Rectum (tissue), 1 donor: ENCODE data around the gene CSNK1D.

DNA sequence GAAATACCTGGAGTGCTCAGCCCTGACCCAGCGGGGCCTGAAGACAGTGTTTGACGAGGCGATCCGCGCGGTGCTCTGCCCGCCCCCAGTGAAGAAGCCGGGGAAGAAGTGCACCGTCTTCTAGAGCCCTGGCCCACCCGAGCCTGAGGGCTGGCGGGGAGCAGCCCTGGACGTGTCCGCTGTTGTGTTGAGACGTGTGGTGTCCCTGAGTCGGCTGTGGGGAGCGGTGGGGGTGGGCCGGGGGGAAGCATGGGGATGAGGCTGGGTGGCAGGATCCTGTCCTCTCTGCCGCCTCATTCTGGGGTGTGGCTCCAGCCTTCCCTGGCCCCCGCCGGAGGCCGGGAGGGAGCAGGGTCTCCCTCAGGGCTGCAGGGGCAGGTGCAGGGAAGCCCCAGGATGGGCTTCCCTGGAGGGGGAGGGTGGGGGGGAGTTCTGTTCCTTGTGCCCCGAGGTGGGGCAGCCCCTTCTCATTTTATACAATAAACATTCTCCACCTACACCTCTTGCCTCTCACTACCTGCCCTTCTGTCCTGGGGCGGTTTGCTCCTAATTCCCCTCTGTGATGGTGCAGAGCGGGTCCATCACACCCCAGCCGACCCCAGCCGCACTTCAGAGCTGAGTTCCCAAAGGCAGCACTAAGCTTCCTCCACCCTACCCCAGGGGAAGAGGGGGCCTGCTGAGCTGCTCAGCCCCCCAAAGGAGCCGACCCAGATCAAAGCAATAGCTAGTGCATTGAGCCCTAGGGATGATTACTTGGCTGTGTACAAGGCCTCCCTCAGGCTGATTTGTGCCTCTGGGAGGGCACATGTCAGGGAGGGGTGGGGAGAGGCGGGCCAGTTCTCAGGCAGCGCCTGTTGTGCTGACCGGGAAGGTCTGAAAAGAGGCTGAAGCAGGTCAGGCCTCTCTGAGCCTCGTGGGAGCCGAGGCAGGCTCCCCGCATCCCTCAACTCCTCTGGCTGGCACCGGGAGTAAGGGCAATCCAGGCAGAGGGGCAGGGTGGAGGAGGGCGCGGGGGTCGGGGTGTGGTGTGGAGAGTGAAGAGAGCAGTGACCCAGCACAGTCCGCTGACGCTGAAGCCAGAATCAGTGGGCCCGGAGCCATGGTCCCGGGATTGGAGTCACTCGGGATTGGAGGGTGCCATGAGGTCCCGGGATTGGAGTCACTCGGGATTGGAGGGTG is 2.6 kb downstream of the RAC3 start:
- PRO-cap, result no peak

DNA sequence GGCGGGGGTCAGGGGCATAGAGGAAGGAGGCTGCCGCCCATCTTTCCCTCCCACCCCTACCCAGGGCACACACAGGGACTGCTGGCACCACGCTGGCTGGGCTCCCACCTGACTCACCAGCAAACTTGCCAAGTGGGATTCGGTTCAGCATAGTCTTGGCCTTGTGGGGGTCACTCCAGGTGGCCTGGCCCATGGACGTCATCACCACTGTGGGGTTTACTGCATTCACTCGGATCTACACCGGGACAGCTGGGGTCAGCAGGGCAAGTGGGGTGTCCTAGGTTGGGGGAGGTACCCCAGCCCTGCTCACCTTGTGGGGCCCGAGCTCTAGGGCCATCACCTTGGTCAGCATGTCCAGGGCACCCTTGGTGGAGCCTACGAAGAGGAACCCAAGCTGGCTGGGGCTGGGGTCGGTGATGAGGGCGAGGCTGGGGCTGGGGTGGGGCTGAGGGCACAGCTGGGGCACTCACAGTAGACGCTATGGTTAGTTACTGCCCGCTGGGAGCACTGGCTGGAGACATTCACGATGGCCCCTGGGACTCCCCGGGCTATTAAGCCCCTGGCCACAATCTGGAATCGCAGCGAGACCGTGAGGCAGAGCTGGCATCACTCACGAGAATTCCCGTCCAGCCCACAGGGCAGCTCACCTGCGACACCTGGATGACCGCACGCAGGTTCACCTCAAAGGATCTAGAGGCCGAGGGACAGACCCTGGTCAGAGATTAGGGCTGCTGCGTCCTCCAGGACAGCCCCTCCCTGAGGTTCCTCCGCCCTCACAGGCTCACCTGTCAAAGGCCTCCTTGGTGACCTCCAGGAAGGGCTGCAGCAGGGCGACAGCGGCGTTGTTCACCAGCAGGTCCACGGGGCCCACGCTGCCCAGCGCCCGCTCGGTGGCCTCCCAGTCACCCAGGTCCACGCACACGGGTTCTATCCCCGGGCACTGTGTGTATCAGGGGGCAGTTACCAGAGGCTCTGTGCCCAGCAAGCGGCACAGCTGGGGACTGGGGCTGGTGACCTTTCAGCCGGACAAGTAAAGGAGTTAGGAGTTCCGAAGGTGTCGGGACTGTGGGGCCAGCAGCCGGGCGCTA is 1.1 kb downstream of the DCXR start:
- PRO-cap, result no peak

GRCh38 chr17:82117072-82117432 is 19.0 kb upstream of the FASN start:
- PRO-cap, result no peak

DNA sequence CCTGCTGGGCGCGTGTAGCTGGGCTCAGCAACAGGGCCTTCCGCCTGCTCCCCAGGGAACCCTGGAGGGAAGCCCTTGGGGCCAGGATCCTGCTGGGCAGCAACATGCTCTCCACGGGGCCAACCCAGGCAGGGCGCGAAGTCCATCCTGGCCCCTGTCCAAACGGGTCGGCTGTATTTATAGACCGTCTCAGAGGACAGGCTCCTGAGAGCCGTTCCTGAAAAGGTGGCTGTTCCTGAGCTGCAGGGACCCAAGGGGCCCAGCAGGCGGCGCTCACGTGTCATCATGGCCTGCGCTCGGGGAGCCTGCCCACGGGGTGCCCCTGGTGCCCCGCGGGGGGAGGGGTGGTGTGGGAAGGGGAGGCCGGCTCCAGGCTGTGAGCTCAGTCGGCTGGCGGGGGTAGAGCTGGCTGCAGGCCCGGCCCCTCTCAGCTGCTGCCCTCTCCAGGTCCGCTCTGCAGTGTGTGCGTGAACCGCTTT is 7.5 kb downstream of the SLC16A3 start:
- PRO-cap, result no peak

DNA sequence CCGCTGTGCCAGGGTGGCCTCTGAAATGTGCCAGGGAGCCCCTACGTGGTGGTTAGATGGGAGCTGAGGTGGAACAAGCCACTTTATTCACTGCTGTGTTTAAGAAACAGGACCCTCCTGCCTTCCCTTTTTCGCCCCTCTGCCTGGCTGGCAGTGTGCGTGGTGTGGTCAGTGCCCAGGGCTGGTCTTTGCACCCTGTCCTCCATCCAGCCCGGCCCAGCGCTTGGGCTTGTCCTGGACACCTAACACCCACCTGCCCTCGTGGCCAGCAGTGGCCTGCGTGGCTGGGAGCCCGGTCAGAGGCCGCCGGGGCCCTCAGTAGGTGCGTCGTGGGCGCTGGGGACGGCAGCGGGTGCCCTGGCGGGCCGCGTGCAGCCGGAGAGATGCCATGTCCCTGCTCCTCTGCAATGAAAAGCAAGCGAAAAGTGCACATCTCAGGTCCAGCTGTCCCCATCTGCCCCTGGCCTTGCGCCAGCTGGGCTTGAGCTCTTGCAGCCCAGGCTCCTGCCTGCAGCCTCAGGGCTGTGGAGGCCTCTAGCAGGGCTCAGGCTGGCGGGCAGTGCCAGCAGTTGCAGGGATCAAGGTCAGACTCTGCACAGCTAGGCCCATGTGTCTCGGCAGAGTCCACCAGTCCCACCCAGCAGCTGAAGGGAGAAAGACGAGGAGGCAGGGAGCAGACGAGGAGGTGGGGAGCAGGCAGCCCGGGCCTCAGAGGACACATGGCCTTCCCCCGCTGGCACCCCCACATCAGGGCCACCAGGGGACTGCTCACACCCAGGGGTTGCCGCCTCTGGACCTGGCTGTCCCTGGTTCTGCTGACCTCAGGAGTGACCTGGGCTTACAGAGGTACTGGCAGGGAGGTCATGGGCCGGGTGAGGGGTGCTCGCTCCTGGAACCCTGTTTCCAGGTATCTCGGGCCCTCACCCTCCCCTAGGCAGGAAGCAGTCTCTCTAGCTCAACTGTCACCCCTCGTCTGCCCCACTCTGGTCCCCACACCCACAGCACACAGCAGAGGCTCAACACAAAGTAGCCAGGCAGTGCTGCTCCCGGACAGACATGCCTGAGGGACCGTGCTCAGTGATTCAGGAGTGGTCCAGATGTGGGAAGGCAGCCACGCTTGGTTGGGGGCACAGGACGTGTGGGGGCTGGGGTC is 11.2 kb downstream of the SLC16A3 start:
- PRO-cap, result no peak

DNA sequence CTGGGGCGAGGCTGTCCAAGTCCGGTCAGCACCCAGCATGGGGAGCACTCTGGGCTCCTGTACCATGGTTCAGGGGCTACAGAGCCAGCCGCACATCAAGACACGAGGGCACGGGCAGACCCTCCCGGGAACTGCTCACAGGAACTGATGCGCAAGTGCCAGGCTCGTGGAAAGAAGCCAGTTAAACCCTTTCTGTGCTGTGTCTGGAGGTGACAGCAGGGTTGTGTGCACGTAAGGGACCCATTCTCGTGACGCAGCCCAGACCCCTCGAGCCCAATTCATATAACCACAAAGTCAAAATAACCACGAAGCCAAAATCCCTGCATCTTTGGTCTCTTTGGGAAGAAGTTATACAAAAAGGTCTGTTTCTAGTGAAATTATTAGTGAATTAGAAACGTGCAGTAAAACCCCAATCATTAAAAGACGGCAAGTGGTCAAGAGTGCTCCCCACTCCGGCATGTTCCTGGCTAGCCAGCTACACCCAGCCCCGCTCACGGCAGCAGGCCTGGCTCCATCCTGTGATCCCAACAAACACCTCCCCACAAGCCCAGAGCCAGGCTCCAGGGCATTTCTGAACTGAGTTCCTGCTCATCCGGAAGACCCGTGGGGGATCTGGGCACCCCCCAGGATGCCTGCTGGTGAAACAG is 18.8 kb downstream of the SLC16A3 start:
- PRO-cap, result no peak

DNA sequence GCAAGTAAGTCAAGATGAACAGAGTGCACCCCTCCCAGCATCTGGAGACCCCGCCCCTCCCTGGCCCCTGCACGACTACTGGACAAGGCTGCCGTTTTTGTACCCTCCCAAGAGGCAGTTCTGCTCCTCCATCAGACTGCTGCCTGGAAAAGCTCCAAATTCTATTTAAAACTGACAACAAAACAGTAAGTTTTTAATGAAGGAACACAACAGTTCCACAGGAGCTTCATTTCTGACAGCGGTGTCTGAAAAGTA is 21.7 kb downstream of the SLC16A3 start:
- PRO-cap, result no peak

DNA sequence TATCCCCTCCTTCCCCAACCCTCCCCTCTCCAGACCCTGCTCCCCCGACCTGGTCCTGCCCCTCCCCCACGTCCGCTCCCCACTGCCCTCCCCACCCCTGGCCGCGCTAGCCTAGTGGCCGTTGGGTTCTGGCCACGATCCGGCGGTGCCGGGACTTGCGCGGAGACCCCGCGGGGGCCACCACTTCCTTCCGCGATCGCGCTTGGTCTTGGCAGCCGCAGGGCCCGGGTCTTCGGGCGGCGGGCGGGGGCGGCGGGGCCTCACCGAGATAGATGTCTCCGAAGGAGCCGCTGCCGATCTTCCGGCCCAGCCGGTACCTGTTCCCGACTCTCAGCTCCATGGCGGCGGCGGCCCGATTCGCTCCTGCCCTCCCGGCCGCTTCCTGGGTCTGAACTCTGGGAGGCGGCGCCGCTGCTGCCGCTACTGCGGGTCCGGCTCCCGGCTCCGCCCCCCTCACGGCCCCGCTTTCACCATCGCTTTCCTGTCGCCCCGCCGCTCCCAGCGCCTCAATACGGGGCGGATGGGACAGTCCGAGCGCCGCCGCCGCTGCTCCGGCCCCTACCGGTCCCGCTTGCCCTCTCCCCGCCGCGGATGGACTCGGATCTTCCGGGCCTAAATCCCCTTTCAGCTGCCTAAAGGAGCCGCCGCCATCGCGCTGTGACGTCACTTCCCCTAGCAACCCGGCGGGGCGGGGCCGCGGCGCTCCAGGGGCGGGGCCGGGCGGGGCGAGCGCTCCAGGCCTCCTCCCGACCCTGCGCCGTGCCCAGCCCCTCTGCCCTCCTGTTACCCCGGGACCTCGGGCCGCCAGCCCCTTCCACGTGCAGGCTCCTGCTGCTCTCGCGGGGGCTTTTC is at the start of gene CSNK1D:
Gene CSNK1D (minus strand): TSS at position 659 of the 852 bp plus-strand sequence.
- PRO-cap, result bidirectional peak, plus-strand start at position 737 of the sequence, minus-strand start at position 390 of the sequence

DNA sequence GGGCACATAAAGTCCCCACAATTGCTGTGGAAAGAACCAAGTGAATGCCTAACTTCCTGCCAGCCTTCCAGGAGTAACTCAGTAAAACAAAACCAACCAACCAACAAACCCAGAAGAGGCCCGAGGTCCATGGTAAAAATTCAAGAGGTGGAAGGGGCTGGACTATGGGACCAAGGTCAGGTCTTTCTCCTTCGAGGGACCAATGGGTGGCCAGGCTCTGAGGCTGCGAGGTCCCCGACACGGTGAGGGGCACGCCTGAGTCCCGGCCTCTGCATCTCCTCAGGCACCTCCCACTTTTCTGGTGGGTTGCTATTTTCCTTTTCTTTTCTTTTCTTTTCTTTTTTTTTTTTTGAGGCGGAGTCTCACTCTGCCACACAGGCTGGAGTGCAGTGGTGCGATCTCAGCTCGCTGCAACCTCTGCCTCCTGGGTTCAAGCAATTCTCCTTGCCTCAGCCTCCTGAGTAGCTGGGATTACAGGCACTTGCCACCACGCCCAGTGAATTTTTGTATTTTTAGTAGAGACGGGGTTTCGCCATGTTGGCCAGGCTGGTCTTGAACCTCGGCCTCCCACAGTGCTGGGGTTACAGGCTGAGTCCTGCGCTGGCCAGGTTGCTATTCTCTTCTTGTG is 17.9 kb downstream of the CD7 start:
- PRO-cap, result no peak

- PRO-cap, result bidirectional peak, plus-strand start at chr17:82310216, minus-strand start at chr17:82310064
These were observed 7.4 kb downstream of the CD7 start for GRCh38 chr17:82309851-82310511.

GRCh38 chr17:82356941-82357344 is 2.1 kb upstream of the TEX19 start:
- PRO-cap, result no peak

DNA sequence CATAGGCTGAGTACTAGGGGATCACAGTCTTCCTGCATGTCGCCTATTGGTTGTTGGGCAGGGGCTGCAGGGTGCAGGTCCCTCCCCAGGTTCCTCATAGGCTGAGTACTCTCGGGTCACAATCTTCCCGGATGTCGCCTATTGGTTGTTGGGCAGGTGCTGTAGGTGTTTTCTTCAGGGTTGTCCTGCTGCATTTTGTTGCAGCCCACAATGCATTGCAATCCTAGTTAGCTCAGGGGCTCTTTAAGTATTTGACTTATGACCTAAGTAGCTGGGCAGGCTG is 3.6 kb upstream of the UTS2R start:
- PRO-cap, result no peak

DNA sequence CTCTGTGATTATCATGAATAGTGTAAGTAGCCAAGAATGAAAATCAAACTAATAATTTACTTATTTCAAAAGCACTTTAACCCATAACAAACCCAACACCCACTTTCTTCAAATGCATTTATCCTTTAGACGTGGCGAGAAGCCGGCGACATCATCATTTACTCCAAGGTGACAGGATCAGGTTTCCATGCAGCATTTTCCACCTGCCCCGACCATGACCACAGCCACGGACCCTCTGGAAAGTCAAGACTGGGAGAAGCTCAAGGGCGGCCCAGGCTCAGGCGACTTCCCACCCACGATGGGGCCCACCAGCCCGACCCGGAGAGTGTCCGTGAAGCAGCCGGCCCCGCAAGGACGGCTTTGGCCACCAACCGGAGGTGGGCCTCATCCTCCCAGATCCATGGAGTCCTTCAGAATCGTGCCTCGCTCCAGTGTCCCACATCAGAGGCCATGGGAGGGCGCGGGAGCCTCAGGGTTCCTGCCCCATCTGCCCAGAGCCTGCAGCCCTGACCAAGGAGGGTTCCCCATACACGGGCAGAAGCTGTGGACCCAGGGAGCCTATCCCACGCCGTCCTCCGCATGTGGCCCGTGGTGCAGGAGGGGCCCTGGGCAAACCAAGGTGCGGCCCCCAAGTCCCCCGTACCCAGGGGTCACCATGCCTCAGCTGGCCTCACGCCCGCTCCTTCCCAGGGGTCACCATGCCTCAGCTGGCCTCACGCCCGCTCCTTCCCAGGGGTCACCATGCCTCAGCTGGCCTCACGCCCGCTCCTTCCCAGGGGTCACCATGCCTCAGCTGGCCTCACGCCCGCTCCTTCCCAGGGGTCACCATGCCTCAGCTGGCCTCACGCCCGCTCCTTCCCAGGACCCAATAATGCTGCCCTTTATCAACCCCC is 18.8 kb downstream of the UTS2R start:
- PRO-cap, result no peak

DNA sequence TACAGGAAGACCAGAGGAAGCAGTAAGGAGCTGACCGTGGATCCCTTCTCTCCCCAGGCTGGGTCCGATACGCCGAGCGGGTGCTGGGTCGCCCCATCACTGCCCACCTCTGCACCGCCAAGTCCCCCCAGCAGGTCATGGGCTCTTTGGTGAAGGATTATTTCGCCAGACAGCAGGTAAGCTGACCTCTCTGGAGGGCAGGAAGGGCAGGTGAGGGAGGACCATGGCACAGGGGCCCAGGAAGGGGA is 20.1 kb downstream of the NARF start:
- PRO-cap, result unidirectional peak, plus-strand start at position 68 of the sequence

DNA sequence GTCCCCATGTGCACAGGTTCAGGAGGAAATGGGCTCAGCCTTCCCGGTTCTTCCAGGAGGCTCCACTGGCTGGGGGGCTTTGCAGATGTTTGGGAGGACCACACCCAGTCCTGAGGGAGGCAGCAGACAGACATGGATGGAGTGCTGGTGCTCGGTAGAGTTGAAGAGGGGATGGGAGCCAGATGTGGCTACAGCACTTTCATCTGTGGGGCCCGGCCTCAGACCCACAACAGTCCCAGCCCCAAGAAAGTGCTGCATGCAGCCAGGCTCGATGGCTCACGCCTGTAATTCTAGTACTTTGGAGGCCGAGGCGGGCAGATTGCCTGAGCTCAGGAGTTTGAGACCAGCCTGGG is 21.8 kb downstream of the NARF start:
- PRO-cap, result no peak

DNA sequence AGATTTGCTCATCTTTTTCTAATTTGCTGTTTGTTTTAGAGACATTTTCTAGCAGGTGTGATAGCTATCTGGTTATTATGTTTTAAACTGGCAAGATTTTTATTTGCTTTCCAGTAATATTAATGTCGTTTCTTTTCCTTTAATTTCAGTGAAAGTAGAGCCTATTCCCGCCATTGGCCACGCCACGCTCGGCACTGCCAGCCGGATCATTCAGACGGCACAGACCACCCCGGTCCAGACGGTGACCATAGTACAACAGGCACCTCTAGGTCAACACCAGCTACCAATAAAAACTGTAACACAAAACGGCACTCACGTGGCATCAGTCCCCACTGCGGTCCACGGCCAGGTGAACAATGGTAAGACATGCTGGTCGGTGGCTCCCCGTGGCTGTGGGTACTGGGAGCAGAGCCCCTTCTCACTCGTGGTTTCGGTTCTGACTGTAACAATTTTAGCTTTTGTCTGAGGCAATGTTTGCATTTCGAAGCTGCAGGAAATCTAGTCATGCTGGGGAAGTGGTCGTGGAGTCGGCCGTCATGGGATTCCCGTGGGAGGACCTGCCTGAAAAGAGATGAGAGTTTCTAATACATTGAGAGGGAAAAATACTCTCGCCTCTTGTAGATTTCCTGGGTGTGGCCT is 61.2 kb downstream of the WDR45B start:
- PRO-cap, result no peak

DNA sequence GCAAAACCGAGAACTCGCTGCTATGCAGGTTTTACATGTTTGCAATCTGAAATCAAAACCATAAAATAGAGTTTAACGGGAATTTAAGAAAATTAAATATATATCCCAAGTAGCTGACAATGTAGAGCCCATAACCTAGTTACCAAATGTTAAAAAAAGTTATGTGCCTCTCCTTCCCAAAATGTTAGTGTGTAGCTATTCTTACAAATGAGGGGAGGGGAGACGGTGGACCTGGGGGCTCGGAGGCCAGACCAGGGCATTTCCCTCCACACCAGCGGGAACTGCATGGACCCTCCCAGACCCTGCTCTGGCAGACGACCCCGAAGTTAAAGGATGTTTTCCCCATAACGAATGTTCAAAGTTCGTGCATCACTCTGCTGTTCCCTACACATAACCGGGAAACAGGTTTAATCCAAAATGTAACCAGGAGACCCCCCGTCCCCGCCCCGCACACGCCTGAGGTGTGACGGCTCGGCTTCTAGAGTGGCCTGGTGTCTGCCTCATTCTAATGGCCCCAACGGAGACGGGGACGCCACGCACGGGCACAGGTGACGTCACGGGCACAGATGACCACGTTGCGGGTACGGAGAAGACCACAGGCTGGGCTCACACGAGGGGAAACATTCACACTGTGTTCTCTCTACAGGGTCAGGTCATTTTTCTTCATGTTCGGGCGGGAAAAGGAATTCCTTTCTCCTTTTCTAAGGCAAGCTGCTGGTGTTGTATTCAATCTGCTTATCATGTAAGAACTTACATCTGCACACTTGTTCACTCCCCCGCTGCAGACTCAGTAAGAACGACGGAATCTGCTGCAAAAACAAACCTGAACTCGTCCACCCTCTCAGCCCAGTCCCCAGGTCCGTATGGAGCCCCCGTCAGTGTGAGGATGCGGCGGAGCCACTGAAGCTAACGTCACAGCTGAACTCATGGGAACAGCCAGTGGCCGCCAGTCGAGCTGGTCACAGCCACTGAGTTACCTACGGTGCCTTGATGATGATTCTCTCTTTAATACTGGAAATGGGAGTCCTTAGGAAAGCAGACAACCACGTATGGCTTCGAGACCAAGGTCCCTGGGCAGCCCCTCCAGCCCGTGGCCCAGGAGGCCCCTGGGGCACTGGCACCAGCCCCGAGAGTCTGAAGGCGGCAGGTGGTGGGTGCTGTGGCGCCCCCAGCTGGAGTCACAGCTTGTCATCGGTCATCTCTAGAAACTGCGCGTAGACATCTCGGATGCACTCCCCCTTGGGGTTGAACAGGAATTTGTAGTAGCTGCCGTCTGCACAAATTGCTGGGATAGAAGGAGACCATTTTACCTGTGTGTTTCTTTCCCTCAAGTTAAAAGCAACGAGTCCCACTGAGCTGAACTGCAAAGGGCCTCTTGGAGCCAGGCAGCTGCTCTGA is 33.0 kb downstream of the WDR45B start:
- PRO-cap, result no peak

- PRO-cap, result no peak
These were observed 23.1 kb downstream of the WDR45B start for GRCh38 chr17:82625081-82625681.

- PRO-cap, result no peak
These were observed 9.6 kb upstream of the WDR45B start for GRCh38 chr17:82657809-82658326.

- PRO-cap, result bidirectional peak, plus-strand start at chr17:82699035, minus-strand start at chr17:82698702
These were observed 308 bp upstream of the RAB40B start for GRCh38 chr17:82698789-82699223.